ENCODE measurements around the gene ARPP21.

DNA sequence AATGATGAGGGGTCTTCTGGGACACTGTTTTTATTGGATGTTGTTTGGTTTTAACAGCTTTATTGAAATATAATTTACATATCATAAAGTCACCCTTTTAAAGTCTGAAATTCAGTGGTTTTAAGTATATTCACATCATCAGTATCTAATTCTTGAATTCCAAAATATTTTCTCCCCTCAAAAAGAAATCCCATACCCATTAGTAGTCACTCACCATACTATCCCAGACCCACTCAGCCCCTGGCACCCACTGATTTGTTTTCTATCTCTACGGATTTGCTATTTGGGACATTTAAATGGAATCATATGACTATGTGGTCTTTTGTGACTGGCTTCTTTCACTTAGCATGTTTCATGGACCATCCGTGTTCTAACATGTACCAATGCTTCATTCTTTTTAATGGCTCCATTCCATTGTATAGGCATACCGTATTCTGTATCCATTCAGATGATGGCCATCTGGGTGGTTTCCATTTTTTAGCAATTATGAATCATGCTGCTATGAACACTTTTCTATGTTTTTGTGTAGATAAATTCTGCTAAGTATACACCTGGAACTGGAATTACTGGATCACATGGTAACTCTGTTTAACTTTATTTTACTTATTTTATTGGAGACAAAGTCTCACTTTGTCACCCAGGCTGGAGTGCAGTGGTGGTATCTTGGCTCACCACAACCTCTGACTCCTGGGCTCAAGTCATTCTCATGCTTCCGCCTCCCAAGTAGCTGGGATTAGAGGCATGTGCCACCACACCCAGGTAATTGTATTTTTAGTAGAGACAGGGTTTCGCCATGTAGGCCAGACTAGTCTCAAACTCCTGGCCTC, 13.6 kb downstream of the UBP1 start:
- RRBS = no CpG with 5 or more reads among the region's 5 CpGs

GRCh38 chr3:35639132-35640383, at the start of gene ARPP21:
ARPP21 (plus strand) TSS chr3:35639525.
- RRBS = 4% methylated on average over 18 of the region's 96 CpGs

DNA sequence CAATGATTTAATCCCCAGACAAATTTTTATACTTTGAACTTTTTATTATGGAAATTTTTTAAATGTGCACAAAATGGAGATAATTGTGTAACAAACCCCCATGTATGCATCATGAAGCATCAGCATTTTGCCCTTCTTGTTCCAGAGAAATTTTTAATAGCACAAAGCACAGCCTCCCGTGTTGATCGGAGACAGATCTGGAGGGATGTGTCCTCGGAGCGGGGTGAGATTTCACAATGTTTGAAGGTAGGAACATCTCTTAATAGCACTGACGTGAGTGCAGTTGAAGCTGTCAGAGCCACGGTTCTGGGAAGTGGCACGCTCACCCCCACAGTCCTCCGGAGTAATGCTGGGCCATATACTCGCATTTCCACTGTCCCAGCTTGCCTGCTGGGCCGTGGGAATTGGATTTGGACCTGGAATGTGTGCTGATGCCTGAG, 24.1 kb downstream of the ARPP21 start:
- RRBS = no CpG with 5 or more reads among the region's 10 CpGs

DNA sequence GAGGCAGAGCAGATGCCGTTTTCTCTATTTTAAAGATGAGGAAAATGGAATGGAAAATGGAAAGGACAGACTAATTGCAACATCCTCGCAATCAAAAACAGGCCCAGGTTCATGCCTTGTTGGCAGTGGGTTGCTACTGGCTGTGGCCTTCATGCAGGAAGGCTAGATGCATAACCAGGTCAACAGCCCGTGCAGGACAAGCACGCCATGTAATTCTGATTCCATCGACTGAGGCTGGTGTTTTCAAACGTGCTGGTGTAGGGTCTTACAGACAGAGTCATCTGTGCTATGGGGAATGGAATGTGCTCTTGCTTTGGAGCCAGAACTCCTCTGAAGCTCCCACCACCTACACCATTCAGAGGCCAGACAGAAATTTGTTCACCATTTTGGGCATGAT, 37.9 kb downstream of the MLH1 start:
- RRBS = no CpG with 5 or more reads among the region's 6 CpGs

GRCh38 chr3:37052935-37054079, 60.0 kb downstream of the MLH1 start:
- RRBS = no CpG with 5 or more reads among the region's 8 CpGs

- RRBS = no CpG with 5 or more reads among the region's 2 CpGs
Measured at GRCh38 chr3:37115328-37115825, 59.0 kb downstream of the LRRFIP2 start.

DNA sequence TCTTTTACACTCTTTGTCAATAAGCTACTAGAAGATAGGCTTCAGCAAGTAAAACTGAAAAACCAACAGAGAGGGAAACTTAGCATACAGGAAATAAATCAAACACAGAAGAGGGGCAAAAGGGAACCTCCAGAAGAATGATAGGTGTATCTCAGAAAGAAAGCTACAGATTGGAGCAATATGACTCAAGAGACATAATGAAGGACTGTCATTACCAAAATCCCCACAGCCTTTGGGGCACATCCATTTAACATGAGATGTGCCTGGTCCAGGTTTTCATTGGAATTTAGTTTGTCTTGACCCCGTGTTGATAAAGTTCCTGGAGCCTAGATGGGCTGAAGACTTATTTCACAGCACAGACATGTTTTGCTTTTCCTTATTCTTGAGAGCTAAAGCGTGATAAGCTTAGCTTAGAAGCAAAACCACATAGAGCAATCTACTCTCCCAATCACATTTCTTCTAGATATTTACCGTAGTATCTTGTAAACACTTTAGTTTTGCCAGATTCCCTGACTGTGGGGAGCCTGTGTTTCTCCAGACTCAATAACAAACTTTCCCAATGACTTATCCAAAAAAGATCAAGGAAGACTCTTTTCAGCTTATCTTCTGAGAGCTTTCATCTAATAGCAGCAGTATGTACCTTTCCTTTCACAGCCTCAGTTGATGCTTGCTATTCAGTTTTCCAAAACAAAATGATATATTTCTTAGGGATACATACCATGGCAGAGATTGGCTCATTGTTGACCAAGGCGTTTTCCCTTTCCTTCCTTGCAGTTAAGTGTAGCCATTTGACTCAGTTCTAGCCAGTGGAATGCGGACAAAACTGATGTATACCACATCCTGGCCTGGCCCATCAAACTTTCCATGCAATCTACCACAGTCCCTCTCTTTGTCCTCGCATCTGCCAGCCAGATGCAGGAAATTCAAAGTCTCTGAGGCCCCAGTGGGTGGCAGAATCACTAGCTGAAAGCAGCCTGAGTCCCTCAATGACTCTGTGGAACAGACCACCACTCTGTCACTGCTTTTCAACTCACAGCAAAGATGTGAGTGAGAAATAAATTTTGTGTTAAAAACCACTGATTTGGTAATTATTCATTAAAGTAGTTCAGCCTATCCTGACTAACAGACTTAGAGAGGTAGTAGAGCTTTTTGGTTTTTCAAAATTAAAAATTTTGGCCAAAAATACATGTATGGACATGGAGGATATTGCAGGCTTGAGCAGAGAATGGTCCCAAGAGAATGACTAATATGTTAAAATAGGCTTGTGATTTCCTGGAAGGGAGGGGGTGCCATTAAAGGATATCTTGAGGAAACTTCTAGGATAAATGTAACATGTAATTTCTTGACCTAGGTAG, 11.3 kb downstream of the LRRFIP2 start:
- RRBS = no CpG with 5 or more reads among the region's 6 CpGs

GRCh38 chr3:37229513-37230188, 13.4 kb upstream of the GOLGA4 start:
- RRBS = no CpG with 5 or more reads among the region's 4 CpGs

DNA sequence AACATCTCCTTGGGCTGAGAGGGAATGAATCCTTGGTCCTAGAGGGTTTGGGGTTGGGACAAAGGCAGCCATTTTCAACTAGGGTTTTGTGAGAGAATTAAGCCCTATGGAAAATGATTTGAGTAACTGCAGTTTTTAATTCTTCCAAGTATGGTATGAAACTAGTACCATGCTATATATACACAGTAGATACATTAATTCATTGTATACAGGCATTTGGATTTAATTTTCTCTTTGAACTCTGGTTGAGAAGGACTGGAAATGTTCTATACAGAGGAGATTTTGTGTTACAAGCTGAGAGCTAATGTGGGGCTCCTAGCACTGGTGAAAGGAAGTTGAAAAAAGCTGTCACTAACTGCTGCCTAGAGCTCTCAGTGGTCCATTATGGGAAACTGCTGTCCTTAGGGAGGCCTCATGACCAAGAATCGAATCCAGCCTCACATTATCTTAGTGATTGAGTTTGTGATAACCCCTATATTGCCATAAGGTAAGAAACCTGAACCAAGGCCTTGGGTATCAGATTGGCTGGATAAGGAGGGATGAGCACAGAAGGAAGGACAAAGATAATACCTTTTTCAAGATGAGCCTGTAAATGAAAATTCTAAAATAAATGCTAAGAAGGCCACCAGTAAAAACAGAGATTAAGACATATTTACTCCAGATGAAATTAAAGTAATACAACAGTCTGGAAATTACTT, 18.5 kb downstream of the GOLGA4 start:
- RRBS = no CpG with 5 or more reads among the region's 1 CpG

DNA sequence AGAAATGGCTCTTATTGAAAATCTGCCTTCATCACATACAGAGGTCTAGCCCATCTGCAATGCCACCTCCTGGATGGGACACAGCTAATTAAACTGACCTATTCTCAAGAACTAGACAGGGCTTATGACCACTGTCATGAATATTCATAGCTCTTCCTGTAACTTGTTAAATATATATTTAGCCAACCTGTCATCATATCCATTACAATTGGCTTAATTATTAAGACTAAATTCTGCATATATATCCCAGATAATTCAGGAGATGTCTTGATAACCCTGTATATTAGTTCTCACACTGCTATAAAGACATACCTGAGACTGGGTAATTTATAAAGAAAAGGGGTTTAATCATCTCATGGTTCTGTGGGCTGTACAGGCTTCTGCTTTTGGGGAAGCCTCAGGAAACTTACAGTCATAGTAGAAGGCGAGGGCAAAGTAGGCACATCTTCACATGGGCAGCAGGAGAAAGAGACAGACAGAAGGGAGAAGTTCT, 74.9 kb upstream of the ITGA9 start:
- RRBS = no CpG with 5 or more reads among the region's 1 CpG

DNA sequence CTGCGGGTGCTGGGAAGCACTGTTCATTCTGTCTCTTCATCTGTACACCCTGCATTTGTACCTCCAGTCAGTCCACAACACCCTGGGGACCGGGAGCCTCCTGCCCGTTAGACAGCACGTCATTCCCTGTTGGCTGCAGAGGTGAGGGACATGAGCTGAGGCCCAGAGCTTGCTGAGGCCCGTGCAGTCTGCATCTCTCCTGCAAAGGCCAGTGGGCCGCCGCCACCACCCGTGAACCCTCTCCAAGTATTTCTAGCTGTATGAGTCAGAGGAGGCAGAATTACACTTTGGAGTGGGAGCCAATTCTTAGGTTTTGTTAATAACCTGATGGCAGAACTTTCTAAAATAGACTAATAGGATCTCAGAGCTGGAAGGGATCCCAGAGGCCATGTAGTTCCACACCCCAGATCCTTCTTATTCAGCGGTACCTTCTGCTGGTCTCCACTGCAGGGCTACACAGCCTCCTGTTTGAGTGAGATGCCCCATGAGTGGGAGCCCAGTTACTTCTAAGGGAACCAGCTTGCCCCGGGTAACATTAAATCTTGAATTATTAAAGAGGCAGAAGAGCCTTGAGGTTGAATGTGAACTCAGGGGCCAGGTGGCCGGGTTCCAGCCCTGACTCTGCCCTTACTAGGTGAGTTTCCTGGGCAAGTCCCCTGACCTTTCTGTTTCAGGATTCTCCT, 74.6 kb downstream of the ITGA9 start:
- RRBS = 100% methylated on average over 1 of the region's 11 CpGs

DNA sequence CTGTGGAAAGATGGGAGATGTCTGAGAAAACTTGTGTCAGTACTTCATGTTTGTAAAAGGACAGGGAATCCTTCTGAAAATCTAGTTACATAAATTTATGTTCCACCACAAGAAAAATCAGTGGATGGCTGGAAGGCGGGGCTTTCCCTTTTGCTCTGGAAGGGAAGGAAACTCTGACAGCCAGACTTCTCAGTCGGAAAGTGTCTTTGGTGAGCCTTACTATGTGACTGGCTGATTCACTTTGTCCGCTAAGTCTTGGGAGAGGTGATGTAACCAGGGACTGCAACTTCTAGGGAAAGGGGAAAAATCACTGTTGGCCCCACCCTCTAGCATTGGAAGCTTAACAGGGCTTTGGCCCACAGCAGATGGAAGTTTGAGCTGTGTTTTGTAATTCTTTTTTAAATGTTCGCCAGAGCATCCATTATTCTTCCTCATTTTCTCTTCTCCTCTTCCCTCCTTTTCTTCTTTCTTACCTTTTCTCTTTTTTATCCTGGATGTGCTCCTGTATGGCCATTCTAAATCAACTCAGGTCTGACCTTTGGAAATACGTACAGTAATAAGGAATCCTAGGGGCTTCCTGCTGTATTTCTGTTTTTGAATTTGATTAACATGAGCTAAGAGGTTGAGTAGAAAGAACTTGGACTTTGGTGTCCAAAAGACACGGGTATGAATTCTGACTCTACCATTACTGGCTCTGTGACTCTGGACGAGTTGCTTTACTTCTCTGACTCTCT, 128.4 kb downstream of the ITGA9 start:
- RRBS = no CpG with 5 or more reads among the region's 7 CpGs

DNA sequence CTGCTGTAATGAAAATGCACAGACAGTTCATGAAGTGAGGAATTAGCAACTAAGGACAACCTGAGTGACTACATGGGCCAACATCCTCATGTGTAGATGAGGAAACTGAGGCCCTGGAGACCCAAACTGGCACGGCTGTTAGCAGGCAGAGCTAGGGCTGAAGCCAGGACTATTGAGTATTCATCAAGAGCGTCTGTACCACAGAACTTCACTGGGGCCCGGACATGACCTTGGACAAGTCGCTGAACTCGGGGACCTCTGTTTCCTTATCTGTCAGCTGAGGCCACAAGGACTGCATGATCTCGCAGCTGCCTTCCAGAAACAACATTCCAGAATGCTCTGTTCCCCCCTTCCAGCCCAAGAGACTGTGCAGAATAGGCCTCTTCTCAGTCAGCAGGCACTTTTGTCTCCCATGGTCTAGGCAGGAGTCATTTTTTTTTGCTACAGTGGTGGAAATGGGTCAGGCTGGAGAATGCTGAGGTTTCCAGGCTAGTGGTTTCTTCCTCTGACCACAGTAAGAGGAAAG, 90.2 kb upstream of the CTDSPL start:
- RRBS = no CpG with 5 or more reads among the region's 6 CpGs

DNA sequence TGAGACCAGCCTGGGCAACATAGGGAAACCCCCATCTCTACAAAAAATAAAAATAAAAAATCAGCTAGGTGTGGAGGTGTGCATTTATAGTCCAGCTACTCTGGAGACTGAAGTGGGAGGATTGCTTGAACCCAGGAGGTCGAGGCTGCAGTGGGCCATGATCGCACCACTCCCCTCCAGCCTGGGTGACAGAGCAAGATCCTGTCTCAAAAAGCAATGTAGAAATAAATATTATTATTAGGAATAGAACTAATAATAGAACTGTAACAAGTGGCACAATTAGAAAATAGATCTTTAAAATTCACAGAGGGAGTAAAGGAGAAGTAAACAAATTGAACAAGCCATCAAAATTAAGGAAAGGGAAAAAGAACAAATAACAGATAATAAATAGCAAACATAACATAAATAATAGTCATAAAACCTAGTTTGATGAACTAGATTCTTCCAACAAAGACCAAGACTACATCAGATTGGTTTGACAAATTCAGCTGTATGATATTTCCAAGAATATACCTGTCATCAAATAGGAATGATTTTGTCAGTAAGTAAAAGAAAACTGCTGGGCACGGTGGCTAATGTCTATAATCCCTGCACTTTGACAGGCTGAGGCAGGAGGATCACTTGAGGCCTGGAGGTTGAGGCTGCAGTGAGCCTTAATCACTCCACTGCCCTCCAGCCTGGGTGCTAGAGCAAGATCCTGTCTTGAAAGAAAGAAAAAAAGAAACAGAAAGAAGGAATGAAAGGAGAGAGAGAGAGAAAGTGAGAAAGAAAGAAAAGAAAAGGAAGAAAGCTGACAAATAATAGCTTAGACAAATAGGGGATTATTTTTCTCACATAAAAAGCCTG, 38.9 kb upstream of the VILL start:
- RRBS = no CpG with 5 or more reads among the region's 3 CpGs

DNA sequence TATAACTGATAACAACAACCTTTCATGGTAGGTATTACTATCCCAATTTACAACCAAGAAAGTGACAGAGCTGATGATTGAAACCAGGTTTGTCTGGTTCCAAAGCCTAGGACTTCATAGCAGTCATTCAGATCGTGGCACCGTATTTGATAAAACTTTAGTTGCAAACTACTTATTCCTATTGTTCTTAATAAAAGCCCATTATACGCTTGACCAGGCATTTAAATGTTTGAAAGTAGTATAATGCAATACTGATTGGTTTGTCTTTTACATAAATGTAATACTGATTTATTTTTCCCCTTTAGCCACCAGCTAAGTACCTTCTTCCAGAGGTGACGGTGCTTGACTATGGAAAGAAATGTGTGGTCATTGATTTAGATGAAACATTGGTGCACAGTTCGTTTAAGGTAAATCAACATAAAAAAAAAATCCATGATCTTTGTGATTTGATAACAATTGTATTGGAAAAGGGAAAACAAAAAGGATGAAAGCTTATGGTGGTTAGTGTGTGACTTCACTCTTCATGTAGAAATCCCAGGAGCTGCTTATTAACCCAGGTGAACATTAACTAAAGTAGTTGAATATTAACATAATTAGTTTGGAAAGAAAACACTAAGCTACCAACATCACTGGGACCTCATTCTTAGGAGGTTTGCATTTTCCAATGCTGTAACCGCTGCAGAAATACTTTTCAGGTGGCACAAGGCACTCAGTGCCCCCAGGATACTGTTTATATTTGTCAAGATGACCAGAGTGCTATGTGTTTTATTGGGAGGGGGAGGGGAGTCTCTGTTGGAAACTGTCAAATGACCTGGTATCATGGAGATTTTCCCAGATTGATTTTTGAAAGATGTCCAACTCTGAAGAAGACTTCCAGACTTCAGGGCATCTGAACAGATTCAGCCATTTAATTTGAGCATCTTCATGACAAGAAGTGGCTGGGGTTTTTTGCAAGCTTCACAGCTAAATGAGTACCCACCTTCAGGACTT, 26.0 kb upstream of the VILL start:
- RRBS = no CpG with 5 or more reads among the region's 6 CpGs

- RRBS = no CpG with 5 or more reads among the region's 15 CpGs
Measured at GRCh38 chr3:37969315-37969799, 21.2 kb upstream of the VILL start.

- RRBS = no CpG with 5 or more reads among the region's 58 CpGs
Measured at GRCh38 chr3:38164276-38165330, 734 bp upstream of the OXSR1 start.

DNA sequence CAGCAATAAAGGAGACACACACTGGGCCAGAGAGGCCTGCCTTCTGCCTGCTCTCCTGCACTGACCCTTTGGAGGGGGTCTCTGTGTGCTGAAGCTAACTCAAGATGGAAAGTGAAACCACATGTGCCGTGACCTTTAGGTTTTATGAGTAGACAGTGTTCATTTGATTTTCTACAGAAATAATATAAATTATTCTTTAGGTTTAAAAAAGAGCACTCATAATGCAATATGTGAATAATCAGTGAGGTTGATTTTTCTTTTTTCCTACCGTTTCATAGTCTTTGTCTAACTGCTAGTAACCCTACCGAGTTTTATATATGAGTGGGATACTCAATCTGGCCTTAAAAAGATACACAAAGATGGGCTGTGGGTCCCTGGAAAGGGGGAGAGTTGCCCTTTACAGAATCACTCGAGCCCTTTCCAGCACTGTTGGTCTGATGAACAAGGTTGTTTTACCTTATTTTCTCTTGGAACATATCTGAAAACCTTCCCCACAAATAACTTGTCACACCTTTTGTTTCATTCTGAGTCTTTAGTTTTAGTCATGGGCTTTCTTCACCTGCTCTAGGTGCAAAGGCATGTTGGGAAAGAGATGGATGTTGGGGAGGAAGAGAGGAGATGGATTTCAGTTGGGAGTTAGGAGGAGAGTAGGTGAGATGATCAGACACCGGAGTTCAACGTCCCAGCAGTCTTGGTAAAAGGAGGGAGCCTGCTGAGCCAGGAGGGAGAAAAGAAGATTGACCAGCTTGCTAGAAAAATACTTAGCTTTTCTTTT, 11.6 kb upstream of the SLC22A13 start:
- RRBS = no CpG with 5 or more reads among the region's 6 CpGs

All from foreskin fibroblast (primary cell).